Type B pancreatic cell (in vitro differentiated cells): Measurements from ENCODE around the genes FAM120C and FOXR2.

- PRO-cap = no peak
These were observed 1.4 kb downstream of the TSPYL2 start for GRCh38 chrX:53083692-53083913.

- PRO-cap = no peak
These were observed 841 bp upstream of the KANTR start for GRCh38 chrX:53093072-53093529.

DNA sequence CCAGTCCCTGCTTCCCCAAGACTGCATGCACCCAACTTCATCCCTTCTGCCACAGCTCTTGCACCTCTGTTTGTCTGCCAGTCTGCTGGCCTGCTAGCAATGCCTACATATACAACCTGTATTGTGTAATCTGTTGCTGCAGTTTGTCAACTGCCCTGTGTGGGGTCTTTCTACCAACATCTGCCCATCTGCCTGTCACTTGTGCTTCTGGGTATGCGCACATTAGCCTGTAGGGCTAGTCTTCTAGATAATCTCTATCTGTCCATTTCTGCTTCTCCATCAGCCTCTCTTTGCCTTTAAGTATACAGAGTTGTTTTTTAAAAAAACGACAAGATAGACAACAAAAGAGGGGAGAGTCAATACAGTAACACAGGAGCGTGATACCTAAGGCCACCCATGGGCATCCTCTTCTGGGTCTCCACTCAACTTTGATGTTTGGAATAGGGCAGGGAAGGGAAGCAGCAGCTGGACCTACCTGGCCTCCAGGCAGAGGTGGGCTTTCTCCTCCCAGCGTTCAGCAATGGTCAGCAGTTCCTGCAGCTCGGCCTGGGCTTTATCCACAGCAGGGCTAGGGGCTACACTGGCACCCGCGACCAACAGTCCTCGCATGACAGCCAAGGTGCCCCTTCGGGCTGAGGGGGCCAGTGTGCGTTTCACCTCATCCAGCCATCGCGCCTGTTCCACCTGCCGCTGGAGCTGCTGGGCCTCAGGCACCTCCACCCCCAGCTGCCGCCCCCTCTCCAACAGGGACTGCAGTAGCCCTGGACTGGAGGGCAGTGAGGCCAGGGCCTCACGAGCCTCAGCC is 28.6 kb downstream of the KDM5C start:
- PRO-cap = no peak

DNA sequence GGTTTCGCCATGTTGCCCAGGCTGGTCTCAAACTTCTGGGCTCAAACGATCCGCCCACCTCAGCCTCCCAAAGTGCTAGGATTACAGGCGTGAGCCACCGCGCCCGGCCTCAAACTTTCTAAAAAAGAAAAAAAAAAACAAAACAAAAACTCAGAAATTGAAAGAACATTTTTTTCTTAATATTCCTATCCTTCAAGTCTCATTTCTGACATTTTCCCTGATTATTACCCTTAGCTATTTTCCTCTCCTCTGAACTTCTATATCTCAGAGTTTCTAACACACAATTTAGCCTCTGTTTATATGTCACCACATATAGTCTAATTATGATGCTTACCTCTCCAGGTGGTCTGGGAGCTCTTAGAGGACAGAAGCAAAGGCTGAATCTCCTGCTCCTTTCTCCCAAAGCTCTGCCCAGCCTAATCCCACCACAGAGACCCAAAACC is 10.8 kb downstream of the KDM5C start:
- PRO-cap = no peak

GRCh38 chrX:53290336-53290801 is 30.8 kb downstream of the IQSEC2 start:
- PRO-cap = no peak

- PRO-cap = no peak
These were observed 17.5 kb downstream of the SMC1A start for GRCh38 chrX:53404656-53405736.

- PRO-cap = no peak
These were observed 108.2 kb upstream of the HSD17B10 start for GRCh38 chrX:53542274-53542825.

GRCh38 chrX:54042425-54043273 is 1.6 kb downstream of the PHF8 start:
- PRO-cap = no peak

GRCh38 chrX:54045714-54046196 is 1.5 kb upstream of the PHF8 start:
- PRO-cap = no peak

DNA sequence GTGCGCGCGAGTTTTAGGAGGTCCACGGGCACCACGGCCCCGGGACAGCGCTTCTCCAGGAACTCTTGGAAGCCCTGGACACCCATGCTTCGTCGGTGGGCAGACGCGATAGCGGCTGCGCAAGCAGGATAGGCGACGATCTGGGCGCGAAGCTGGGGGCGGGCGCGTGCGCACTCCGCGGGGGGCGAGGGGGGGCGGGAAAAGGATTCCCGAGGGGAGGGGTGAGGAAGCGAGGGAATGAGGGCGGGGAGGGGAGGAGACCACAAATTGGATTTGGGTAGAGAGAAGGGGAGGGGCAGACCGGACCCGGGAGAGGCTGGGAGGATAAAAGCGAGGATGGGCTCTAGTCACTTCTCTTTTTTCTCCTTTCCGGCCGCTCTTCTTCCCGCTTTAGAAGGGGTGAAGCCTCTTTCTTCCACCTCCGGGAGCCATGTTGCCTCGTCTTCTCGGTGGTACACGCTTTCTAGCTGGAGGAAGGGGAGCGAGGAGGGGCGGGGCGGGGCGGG is at the start of gene FAM120C:
Gene FAM120C (minus strand): TSS at position 142 of the 506 bp plus-strand sequence.
- PRO-cap = bidirectional peak, plus-strand start at position 262 of the sequence, minus-strand start at position 142 of the sequence; bidirectional peak, plus-strand start outside the sequence, minus-strand start at position 448 of the sequence

- PRO-cap = no peak
These were observed 3.6 kb downstream of the FGD1 start for GRCh38 chrX:54492474-54492762.

DNA sequence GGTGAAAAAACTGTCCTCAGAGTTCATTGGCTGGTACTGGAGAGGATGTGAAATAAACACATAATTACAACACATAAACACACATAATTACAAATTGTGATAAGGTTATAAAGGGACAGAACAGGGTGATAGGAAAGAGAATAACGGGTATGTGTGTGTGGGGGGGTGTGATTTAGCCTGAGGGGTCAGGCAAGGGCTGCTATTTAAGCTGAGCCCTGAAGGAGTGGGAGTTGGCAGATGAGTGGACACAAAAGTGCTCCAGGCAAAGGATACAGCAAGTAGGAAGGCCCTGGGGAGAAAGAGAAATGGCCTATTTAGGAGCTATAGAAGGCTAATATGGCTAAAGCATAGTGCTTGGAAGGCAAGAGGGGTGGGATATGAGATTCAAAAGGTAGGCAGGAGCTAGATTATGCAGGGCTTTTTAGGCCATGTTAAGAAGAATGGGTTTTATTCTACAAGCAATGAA is 3.2 kb upstream of the FGD1 start:
- PRO-cap = no peak

GRCh38 chrX:54528803-54529227 is 1.2 kb upstream of the GNL3L start:
- PRO-cap = no peak

DNA sequence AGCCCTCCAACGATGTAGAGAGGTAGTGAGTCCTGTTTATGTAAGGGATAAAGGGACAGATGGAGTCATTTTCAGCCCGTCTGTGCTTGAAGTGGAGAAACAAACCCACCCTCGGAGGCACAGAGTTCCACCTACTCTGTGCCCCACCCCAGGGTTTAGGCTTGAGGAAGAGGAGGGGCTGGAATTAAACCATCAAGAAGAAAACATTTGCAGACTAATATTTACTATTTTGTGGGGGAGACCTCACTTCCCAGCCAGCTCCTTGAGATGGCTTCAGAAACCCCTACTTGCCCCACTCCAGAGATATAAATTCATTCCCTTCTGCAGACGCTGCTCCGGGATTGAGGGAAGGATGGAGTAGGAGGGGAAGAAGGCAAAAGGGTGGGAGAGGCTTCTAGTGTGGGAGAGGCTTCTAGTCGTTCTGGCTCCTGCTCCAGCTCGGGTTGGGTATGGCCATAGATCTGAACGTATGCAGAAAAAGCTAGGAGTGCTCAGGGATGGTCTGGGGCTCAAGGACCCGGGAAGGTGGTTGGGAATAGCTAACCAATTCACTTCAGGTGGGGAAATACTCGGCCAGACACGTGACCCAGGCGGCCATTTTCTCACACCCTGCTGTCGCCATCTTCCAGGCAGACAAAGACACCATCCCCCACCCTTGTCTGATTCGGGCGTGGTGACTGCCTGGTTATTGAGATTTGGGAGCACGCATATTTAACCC is 632 bp upstream of the GNL3L start:
- PRO-cap = no peak

GRCh38 chrX:54539936-54540499 is 10.0 kb downstream of the GNL3L start:
- PRO-cap = no peak

- PRO-cap = no peak
These were observed 18.5 kb downstream of the GNL3L start for GRCh38 chrX:54548399-54549095.

DNA sequence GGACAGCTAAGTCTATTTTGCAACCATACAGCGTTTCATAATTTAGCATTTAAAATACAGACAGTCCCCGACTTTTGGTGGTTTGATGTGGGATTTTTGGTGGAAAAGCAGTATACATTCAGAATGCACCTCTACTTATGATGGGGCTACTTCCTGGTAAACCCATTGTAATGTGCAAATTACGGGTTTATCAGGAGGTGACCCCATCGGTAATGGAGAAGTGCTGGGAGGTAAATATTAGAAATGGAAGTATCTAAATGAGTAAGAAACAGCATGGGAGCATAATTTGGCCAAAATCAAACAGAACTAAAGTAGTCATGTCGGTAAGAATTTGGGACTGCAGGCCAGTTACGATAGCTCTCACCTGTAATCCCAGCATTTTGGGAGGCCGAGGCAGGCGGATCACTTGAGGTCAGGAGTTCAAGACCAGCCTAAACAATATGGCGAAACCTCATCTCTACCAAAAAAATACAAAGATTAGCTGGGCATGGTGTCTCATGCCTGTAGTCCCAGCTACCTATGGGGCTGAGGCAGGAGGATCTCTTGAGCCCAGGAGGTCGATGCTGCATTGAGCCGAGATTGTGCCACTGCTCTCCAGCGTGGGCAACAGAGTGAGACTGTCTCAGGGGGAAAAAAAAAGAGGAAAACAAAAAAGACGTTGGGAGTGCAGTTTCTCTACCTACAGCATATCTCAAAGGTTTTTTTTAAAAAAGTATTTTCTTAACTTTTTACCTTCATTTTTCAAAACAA is 33.3 kb downstream of the GNL3L start:
- PRO-cap = no peak

GRCh38 chrX:55623096-55623564 is at the start of gene FOXR2:
Gene FOXR2 (plus strand): TSS chrX:55623400.
- PRO-cap = no peak

DNA sequence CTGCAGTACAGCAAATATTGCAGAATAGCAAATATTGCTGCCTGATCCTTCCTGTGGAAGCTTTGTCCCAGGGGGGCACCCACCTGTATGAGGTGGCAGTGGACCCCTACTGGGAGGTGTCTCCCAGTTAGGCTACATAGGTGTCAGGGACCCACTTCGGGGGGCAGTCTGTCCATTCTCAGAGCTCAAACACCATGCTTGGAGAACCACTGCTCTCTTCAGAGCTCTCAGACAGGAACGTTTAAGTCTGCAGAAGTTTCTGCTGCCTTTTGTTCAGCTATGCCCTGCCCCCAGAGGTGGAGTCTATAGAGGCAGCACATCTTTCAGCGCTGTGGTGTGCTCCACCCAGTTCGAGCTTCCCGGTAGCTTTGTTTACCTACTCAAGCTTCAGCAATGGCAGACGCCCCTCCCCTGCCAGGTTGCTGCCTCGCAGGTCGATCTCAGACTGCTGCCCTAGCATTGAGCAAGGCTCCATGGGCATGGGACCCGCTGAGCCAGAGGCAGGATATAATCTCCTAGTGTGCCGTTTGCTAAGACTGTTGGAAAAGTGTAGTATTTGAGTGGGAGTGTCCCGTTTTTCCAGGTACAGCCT is 29.0 kb upstream of the RRAGB start:
- PRO-cap = no peak

DNA sequence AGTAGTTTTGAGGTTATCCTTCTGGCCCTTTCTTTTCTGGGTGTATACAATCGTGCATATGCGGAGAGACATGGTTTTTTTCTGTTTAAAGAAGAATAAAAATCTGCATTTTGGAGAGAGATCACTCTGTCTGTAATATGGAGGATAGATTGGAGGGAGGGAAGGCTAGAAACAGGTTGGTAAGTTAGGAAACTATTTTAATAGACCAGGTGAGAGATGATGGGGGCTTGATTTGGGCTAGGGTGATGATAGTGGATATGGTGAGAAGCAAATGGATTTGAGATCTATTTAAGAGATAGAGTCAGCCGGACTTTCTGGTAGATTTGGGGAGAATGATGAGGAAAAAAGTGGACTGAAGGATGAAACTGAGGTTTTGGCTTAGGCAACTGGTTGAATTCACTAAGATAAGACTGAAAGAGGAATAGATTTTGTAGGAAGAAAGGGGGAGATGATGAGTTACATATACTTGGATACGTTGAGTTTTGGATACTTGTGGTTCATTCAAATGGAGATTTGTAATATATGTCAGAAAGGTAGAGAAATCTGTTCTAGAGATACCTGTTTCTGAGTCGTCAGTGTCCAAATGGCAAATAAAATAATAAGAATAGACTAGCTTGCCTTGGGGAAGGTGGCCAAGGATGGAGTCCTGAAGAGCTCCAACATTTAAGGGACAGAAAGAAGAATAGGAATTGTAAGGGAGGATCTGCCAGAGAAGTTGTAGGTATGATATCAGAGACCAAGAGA is 8.9 kb downstream of the RRAGB start:
- PRO-cap = no peak